Mesangial cell (primary cell): ENCODE results near the genes FAM236B, FAM236D, PABPC1L2B and NEXMIF.

- RAMPAGE, long total RNA = no peak
Observed at GRCh38 chrX:72347411-72347763, 41.7 kb upstream of the CITED1 start.

- RAMPAGE, long total RNA = no peak
Observed at GRCh38 chrX:72400101-72400891, 94.6 kb upstream of the CITED1 start.

DNA sequence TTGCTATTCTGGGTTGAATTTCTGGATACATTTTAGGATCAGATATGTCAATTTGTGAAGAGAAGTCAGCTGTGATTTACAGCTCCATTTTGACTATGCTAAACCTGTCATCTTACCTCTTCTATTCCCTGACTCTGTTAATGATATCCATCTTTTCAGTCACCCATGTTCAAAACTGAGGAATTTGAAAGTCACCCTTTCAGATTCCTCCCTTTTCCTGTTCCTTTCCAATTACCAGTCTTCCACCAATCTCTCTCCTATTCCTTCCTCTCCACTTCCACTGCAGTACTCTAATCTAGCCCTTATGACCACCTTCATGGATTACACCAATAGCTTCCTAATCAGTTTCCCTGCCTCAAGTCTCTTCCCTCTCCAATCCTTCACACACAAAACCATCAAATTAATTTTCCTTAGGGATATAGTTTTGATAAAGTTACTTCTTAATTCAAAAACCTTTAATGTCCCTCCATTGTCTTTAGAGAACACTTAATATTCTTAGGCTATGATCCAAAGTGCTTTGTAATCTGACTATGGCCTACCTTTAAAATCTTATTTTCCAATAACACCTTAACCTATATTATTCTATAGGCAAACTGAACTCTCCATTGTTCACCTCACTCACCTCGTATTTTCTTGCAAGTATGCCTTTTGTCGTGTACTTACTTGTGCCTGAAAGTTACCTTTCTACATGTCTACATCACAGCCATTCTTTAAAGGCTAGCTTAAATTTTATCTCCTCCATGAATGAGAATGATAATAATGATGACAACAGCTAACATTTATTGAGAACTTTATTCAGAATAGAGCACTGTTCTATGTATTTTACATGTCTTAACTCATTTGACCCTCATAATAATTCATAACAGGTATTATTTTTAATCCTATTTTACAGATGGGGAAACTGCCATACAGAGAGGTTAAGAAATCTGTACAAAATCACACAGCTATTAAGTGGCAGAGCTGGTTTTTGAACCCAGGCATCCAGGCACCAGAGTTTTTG, 99.7 kb downstream of the HDAC8 start:
- RAMPAGE, long total RNA = no peak

- RAMPAGE, long total RNA = no peak
Observed at GRCh38 chrX:72714383-72715091, 431 bp upstream of the PHKA1 start.

- RAMPAGE, long total RNA = no peak
Observed at GRCh38 chrX:72782590-72782907, at the start of gene FAM236B. TSS of gene FAM236B (minus strand) at chrX:72782660.

GRCh38 chrX:72807953-72808429, at the start of gene FAM236D:
TSS of gene FAM236D (minus strand) at chrX:72808210.
- RAMPAGE, long total RNA = no peak

GRCh38 chrX:73002712-73003165, at the start of gene PABPC1L2B:
TSS of gene PABPC1L2B (plus strand) at chrX:73002939.
- RAMPAGE, long total RNA = no peak

DNA sequence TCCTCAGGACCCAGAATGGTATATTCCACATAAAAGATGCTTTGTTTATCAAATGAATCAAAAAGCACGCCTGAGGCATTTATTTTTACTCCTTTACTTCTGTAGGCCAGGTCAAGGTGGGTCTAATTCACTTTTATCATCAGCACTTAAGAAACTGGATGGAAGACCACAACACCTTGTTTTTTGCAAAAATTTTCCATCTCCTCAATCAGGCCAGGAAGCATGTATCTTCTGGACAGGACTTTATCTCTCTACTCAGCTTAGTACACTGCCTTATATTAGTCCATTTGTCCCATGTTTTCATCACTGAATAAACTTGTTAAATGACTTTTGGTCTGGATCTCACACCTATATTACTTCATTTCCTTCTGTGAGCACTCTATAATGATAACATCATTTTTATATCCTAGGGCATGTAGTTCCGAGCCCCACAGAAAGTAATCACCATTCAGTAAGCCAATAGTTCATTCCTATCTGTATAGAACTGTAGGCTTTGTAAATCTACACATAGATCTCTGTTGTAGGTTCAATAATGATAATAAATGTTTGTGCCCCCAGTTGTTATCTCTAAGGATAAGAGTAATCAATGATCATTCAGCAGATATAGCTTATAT, 260.6 kb downstream of the CHIC1 start:
- RAMPAGE, long total RNA = no peak

DNA sequence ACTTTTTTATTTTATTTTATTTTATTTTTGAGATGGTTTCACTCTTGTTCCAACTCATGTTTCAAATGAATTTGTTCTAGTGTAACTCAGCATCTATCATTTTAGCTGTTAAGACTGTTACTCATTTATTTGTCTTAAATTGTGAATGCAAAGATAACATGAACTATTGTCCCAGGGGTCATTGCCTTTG, 363.3 kb upstream of the ZCCHC13 start:
- RAMPAGE, long total RNA = no peak

DNA sequence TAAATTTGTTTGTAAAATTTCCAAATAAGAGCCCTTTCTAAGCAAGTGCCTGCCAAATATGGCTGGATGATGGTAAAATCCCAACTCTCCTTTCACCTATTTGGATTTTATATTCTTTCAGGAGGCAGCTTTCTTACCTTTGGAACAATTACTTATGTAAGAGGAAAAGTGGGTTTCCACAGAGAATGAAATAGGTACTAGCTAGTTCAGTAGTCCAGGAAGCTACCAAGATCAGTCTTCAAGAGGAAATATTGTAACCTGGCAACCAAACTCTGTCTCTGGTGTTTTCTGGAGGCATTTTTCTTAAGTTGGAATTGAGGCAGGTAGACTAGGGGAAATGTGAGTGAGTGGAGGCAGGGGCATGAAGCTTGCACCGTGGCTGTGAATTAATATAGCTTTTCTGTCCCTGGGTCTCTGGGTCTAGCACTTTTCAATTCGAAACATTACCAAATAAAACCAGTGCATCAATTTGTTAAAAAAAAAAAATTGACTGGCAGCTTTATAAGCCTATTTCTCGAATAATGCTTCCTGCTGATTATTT, 362.9 kb upstream of the ZCCHC13 start:
- RAMPAGE, long total RNA = no peak

GRCh38 chrX:73943513-73944641, 360.1 kb upstream of the ZCCHC13 start:
- RAMPAGE, long total RNA = start-site peak on the plus strand at chrX:73944339-73944351, 365 reads

GRCh38 chrX:73963590-73964330, 340.2 kb upstream of the ZCCHC13 start:
- RAMPAGE, long total RNA = no peak

DNA sequence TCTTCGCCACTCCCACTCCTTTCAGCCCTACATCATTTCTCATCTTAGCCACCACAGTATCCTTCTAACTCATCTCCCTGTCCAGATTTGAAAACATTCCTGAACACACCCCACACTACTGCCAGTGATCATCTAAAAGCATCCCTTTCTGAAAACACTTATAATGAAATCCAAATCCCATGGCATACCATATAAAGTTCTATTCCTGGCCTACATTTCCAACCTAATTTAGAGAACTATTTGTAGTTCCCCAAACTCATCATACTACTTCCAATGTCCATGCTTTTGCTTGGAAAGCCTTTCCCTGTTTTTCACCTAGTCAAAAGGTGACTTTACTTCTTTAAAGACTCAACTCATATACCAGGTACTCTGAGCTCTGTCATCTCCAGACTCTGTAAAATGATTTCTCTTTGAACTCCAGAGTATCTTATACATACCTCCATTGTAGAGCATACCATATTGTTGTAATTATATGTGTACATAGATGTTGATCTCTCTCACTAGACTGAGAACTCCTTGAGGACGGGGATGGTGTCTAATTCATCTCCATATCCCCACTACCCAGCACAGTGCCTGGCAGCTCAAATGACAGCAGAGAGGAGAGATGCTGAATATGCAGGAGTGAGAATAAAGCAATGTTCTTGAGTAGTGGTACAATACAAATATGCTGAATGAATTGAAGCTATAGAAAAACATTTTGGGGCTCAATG, 83.3 kb upstream of the ZCCHC13 start:
- RAMPAGE, long total RNA = no peak

DNA sequence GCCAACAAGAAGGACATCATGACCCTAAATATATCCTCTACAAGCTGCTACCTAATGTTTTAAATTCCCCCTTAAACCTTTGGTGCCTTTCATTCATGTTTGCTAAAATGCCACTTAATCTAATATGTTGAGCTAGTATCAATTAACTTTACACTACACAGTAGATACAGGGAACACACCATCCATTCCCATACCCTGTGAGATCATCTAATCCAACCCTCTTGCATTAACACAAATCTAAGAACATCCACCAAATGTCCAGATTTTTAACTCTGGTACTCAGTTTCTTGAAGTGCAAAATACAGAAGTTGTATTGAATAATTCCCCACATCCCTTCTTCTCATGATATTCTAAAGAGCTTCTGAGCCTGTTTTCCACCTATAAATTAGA, 82.0 kb upstream of the ZCCHC13 start:
- RAMPAGE, long total RNA = no peak

- RAMPAGE, long total RNA = no peak
Observed at GRCh38 chrX:74241727-74242386, 62.1 kb upstream of the ZCCHC13 start.

GRCh38 chrX:74280799-74281303, 23.1 kb upstream of the ZCCHC13 start:
- RAMPAGE, long total RNA = no peak

DNA sequence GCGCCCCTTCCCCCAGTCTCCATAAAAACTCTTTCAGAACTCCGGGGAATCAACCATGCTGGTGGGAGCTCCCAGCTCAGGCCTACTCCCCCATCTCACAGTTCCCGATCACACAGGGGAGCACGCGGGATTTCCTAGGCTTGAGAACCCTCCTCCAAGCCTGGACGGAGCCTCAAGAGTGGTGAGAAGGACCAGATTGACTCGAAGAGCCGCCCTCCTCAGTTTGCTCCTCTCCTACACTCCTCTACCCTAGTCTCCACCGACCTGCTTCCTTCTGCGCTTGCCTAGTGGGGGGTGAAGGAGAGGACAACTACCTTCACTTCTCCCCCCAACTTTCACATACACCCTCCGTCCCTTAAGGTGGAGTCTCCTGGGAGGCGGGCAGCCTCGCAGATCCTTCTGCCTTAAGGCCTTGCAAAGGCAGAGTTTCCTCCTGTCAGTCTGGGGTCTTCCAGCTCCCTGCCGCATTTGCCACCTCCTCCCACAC, 77.3 kb downstream of the RLIM start:
- RAMPAGE, long total RNA = no peak

DNA sequence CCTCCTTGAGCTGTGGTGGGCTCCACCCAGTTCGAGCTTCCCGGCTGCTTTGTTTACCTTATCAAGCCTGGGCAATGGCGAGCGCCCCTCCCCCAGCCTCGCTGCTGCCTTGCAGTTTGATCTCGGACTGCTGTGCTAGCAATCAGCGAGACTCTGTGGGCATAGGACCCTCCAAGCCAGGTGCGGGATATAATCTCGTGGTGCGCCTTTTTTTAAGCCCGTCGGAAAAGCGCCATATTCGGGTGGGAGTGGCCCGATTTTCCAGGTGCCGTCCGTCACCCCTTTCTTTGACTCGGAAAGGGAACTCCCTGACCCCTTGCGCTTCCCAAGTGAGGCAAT, 130.8 kb downstream of the NEXMIF start:
- RAMPAGE, long total RNA = no peak

GRCh38 chrX:74925181-74926245, at the start of gene NEXMIF:
TSS of gene NEXMIF (minus strand) at chrX:74925452.
- RAMPAGE, long total RNA = no peak

GRCh38 chrX:75155269-75155746, 775 bp downstream of the ABCB7 start:
- RAMPAGE, long total RNA = no peak